Measurements from ENCODE around the genes CTTN, KRTAP5-9 and LAMTOR1.

DNA sequence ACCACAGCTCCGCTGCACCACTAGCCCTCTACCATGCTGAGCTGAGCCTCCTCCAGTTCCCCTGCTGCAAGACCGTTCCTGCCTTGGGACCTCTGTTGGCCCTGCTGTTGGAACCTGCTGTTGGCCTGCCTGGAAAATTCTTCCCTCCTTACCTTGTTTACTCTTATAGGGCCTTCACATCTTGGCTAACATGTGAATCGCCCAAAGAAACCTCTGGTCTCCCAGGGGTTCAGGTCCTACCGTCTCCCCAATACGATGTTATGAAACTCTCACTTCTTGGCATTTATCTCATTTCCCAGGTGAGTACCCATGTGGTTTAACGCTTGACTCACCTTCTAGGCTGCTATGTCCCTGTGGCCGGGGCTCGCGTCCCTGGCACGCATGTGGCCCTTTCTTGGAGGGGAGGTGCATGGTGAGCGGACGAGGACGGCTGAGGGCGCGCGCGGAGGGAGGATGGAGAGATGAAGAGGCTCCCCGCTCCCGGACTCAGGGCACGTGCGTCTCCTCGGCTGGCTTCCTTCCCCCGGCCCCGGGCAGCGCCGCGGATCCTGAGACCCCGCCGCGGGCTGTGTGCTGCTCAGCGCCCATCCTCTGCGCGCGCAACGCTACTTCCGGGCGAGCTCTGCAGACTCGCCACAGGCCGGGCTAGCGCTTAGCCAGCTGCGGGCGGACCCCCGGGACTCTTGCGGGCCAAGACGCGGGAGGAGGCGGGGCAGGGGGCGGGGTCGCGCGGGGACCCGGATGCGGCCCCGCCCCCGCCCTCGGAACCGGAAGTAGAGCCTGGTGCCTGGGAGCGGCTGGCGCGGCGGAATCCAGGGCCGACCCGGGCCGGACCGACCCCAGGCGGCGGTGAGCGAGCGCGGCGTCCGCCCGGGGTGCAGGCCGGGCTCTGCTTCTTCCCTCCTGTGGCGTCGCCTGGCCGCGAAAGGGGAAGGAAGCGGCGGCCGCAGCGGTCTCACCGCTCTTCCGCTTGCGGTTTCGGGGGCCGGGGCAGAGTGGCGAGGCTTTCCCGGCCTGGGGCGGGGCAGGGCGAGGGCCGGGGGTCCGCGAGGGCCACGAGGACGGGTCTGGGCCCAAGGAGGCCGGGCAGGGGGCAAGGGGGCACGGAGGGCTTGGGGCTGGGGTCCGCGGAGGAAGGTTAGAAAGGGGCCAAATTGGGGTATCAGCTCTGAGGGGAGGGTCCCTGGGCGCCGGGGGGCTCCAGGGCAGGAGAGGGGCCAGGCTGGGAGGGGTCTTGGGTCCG is at the start of gene CTTN:
CTTN (plus strand) TSS at position 764 of the 1,243 bp plus-strand sequence.
- PRO-cap = bidirectional peak, plus-strand start at position 772 of the sequence, minus-strand start at position 624 of the sequence
- RAMPAGE, long total RNA, 3 experiments = start-site peak on the plus strand in 3 of 3 experiments, centred at positions 792 to 794 of the sequence, 1,560 to 2,015 reads per replicate; start-site peak on the minus strand in 2 of 3 experiments, centred at positions 681 to 688 of the sequence, 8 to 9 reads per replicate

GRCh38 chr11:70471153-70471941 is 73.0 kb downstream of the CTTN start:
- PRO-cap = no peak
- RAMPAGE, long total RNA, 3 experiments = no peak in any of the 3 experiments

GRCh38 chr11:70624841-70625308 is 226.5 kb downstream of the CTTN start:
- PRO-cap = no peak
- RAMPAGE, long total RNA, 3 experiments = no peak in any of the 3 experiments

GRCh38 chr11:70788216-70788717 is 389.9 kb downstream of the CTTN start:
- PRO-cap = no peak
- RAMPAGE, long total RNA, 3 experiments = no peak in any of the 3 experiments

DNA sequence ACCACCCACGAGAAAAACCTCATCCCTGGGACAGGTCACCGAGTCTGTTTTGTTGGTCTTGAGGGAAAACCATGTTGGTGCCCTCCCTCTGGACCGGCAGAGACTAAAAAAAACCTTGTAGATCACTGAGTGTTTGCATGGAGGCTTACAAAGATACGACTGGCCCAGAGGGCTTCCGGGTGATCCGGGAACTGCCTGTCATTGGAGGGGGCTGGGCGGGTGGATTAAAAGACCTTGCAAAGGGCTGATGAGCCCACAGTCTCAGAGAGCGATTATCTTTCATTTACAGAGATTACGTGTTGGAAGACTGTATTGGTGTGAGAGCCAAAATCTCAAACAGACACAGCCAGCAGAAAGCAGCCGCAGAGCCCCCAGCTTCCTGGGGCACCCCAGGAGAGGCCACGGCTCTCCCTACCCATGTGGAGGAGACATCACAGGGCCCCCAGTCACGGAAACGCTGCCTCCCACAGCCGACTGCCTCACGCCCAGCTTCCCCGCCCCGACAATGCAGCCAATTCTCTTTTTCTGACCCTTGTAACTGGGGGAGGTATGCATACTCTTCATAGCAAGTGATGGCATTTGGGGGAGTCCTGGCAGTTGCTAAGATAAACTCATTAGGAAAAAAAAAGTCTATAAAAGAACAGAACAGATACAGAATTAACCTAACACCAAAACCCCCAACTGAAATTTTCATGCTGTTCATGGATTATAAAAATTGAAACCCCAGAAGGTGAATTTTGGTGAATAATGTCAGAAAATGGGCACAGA is 426.5 kb downstream of the CTTN start:
- PRO-cap = no peak
- RAMPAGE, long total RNA, 3 experiments = no peak in any of the 3 experiments

GRCh38 chr11:71118855-71119206 is 133.5 kb downstream of the SHANK2 start:
- PRO-cap = no peak
- RAMPAGE, long total RNA, 3 experiments = no peak in any of the 3 experiments

GRCh38 chr11:71213284-71213686 is 39.1 kb downstream of the SHANK2 start:
- PRO-cap = no peak
- RAMPAGE, long total RNA, 3 experiments = no peak in any of the 3 experiments

DNA sequence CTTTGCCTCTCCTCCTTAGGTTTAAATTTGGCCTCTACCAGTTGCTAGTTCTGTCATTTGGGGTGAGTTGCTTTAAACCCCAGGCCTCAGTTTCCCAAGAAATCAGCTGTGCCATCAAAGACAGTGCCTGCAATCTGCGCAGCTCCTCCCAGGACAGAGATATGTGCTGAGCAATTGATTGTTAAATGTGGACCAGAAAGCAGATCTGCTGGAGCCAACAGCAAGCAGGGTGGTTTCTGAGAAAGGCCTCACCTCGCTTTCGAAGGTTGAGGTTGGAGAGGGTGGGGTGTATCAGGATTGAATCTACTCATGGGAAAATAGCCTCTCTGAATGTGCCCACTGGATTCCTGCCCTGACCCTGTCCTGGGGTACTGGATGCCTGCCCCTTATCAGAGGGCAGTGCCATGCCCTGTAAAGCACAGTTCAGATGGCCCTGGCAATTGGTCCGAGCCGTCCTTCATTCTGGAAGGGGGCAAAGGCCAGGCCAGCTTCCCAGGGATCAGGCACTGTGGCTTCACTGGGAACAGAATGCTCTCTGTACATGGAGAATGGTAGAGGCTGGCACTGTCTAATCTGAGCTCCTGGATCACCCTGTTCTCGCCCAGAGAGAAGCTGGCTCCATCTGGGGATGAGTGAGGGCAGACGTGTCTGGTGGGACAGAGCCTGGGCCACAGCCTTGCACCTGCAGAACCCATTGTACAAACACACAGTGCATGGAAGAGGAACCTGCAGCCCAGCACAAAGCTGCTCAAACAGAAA is 15.3 kb downstream of the DHCR7 start:
- PRO-cap = no peak
- RAMPAGE, long total RNA, 3 experiments = no peak in any of the 3 experiments

DNA sequence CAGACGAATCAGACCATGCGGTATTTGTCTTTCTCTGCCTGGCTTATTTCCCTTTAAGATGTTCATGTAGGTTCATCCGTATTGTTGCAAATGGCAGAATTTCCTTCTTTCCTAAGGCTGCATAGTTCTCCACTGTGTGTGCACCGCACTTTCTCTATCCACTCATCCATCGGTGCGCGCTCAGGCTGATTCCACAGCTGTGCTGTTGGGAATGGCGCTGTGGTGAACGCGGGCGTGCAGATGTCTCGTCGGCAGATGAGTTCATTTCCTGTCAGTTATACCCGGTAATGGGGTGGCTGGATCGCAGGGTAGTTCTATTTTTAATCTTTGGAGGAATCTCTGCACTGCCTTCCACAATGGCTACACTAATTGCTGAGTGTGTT is 28.1 kb upstream of the KRTAP5-7 start:
- PRO-cap = no peak
- RAMPAGE, long total RNA, 3 experiments = no peak in any of the 3 experiments

DNA sequence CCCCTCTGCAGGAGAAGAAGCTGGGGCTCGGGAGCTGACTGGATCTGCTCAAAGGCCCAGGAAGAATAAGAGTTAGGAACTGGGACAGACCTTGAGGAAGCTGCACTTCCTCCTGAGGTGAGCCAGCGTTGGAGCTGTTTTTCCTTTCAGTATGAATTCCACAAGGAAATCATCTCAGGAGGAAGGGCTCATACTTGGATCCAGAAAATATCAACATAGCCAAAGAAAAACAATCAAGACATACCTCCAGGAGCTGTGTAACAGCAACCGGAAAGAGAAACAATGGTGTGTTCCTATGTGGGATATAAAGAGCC is at the start of gene KRTAP5-9:
KRTAP5-9 (plus strand) TSS at position 154 of the 314 bp plus-strand sequence.
- PRO-cap = no peak
- RAMPAGE, long total RNA, 3 experiments = no peak in any of the 3 experiments

DNA sequence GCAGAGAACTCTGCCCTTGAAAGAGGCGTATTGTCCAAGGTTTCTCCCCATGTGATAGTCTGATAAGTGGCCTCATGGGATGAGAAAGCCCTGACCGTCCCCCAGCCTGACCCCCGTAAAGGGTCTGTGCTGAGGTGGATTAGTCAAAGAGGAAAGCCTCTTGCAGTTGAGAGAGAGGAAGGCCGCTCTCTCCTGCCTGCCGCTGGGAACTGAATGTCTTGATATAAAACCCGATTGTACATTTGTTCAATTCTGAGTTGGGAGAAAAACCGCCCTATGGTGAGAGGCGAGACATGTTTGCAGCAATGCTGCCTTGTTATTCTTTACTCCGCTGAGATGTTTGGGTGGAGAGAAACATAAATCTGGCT is 43.6 kb upstream of the KRTAP5-11 start:
- PRO-cap = no peak
- RAMPAGE, long total RNA, 3 experiments = no peak in any of the 3 experiments

DNA sequence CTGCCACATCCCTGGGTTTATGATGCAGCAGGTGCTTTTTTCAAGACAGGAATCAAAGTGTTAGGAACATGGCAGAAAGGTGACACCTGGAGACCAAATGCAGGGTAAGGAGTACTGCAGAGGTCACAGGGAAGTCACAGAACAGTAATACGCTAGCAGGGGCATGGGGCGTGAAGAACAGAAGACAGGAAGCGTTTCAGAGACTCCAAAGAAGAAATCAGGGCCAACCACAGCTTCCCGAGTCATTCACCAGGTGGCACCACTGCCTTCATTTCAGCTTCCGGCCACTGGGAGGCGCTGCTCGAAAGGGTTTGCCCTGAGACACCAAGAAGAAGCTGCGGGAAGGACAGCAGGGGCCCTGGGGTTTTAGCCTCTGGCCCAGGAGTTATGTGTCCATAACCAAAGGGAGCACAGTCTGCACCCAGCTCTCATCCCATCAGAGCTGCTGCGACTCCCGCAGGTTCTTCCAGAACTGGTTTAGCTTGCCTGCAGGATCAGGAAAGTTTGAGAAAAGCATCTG is 32.7 kb upstream of the DEFB108B start:
- PRO-cap = no peak
- RAMPAGE, long total RNA, 3 experiments = no peak in any of the 3 experiments

- PRO-cap = no peak
- RAMPAGE, long total RNA, 3 experiments = no peak in any of the 3 experiments
Observed at GRCh38 chr11:71878154-71878385, 183 bp upstream of the DEFB131B start.

DNA sequence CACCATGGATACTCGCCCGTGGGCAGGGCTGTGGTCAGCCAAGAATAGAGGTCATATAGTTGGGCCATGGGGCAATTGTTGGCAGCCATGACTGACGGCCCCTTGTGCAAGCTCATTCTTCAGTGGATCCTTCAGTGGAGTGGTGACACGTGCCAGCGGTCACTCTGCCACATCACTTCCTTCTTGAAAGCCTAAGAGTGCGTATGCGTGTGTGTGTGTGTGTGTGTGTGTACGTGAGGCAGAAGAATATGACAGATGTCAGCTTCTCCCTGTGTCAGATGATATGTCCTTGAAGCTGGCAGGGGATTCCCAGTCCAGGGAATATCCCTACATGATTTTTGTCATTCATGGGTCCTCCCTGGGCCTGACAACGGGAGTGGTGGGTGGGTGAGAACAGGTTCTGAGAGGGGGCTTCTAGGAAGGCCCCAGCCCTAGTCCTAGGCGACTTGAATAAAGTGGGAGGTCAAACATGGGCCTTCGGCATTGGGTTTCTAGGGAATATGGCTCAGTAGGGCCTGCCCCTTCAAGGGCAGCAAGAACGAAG is 1.6 kb upstream of the IL18BP start:
- PRO-cap = no peak
- RAMPAGE, long total RNA, 3 experiments = no peak in any of the 3 experiments

GRCh38 chr11:72012959-72013263 is 14.2 kb downstream of the IL18BP start:
- PRO-cap = no peak
- RAMPAGE, long total RNA, 3 experiments = no peak in any of the 3 experiments

DNA sequence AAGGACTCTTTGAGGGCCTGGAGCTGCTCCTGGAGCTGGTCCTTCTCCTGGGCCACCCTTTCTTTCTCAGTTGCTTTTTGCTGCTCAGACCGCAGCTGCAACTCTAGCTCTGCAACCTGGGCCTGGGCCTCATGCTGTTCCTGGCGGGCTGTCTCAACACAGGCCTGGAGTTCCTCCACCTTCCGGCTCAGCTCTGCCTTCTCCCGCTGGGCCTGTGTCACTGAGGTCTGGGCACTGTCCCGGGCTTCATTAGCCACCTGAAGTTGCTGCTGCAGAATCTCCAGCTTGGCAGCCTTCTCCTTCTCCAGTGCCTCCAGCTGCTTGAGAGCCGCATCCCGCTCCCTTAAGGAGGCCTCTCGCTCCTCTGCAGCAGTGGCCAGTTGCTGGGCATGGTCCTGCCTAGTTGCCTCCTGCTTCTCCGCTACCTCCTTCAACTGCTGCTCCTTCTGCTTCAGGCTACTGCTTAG is 16.7 kb downstream of the IL18BP start:
- PRO-cap = no peak
- RAMPAGE, long total RNA, 3 experiments = no peak in any of the 3 experiments

DNA sequence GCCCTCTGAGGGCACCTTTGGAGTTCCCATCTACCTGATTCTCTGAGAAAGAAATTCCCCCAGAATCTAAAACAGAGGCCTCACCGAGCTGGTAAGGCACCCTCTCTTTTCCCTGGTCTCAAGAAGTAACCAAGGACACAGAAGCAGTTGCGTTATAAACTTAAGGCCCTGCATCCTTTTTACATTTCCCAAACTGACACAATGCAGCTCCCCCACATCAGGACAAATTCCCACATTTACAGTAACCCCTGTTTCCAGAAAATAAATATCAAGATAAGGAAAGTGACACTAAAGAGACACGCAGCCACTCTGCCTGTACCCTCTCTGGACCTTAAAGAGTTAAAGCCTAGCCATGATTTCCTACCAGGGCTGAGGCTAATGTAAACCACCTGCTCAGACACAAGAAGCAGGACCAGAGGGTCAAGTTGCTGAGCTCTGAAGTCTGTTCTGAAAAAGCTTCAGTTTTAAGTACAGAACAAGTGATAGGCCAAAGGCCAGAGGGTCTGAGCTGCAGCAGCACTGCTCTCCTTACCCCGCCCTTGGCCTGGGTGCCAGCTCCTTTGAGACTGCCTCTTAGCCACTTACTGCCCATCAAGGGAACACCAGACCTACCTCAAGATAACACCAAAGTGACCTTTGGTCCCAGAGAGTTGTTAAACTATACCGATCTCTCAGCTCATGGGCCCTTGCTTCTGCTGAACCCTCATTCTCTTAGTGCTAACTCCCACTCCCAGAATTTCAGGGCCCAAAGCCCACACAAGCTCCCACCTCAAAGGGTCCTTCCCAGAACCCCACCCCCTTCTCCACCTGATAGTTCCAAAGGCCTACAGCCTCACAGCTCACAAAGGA is 40.3 kb downstream of the IL18BP start:
- PRO-cap = no peak
- RAMPAGE, long total RNA, 3 experiments = no peak in any of the 3 experiments

- PRO-cap = no peak
- RAMPAGE, long total RNA, 3 experiments = no peak in any of the 3 experiments
Observed at GRCh38 chr11:72039680-72040005, 40.7 kb downstream of the NUMA1 start.

DNA sequence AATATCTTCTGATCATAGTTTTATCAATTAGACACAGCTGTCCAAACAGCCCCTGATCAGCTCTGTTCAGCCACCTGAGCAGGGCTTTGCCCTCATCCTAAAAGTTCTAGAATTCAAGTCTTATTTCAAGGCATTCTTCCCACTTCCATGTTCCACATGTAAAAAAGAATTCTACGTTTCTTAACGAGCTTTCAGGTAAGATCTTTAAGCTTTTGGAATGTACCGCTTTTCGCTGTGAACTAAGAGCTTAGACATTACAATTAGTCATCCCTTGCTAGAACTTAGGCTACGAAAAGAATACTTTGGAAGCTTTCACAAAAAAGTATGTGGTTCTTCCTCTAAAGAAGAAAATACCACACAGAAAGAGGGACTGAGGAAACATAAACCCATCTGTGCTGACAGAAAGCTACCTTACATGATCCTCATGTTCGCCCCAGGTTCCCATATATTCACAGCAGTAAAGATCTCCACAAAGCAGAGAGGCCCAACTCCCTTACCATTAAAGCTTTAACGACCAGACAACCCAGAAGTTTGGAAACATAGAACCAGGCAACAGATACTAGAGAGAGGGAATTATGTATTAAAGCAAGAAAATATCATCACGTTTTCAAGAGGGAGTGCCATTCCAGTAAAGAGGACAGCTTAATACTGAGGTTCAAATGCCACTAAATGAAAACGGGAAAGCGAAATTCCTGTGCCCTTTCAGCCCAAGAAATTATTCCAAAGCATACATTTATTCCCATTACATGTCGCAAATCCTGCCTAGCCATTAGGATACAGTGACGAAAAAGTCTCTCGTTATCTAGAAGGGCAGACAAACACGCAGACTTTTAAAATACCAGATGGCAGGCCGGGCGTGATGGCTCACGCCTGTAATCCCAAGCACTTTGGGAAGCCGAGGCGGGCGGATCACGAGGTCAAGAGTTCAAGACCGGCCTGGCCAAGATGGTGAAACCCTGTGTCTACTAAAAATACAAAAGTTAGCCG is 1.6 kb downstream of the NUMA1 start:
- PRO-cap = no peak
- RAMPAGE, long total RNA, 3 experiments = no peak in any of the 3 experiments

DNA sequence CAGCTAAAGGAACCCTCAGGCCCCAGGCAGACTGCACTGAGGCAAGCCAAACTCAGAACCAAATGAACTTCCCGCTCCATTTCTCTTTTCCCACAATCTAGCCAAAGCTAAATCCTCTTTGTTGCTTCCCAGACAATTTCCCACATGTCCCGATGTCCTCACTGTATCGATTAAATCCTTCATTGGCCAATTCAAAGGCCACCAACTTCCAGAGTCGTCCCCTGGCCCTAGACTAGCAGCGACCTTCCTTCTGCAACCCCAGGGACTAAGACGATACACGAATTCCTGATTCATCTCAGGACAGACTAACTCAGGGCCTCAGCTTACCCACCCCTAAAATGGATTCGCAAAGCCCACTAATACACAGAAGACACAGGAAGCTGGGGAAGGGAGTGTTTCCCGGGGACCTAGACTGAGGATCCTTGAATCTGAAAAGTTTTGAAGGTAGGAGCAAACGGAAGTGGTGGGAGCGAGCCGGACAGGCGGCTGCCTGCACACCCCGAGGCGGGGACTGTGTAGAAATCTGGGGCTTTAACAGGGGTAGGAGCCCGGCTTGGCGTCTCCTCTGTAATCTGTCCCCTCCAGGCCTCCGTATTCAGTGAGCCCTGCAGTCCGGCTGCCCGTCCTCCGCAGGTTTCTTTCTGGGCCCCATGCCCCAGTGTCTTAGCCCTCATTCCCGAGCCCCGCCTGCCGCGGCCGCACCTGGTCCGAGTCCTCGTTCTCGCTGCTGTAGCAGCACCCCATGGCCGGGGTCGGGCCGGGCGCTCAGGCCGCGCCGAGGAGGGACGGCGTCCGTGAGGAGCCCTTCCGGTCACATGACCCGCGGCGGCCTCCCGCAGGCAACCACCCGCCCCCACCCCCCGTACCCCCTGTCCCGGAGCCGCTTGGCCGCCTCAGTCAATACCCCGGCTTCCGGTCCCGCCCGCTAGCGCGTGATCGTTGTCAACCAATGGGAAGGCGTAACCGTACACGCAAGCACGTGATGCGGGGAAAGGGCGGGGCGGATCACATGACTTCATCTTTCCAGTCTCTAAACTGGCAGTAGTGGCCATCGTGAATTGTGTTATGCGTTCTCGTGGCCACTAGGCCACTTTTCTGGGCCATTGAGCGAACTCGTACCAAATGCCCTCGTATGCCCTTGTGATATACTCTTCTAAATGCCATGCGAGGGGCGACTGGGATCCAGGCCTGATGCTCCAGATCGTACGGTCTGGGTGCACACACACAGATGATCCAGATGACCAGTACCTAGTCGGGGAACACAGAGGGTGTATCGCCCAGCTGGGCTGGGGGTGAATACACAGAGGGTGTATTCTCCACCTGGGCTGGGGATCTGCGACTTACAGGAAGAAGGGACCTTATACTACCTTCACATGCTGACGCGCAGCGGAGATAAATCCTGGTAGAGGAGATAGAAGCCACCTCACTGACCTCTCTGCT is at the start of gene LAMTOR1:
LAMTOR1 (minus strand) TSS at position 817 of the 1,440 bp plus-strand sequence.
- PRO-cap = bidirectional peak, plus-strand start at position 518 of the sequence, minus-strand start at position 515 of the sequence; bidirectional peak, plus-strand start at position 1,033 of the sequence, minus-strand start at position 871 of the sequence
- RAMPAGE, long total RNA, 3 experiments = start-site peak on the minus strand in 3 of 3 experiments, centred at positions 786 to 813 of the sequence, 944 to 1,578 reads per replicate

All from subcutaneous adipose tissue (tissue), 3 donors.